Mesenchymal stem cell of Wharton's jelly (primary cell): ENCODE results near the genes SPATS2, ASIC1 and TMPRSS12.

- CAGE, long polyA plus RNA, result no peak
These were observed 31.1 kb upstream of the TUBA1C start for GRCh38 chr12:49233642-49234399.

GRCh38 chr12:49339445-49339920 is 2.5 kb upstream of the C1QL4 start:
- CAGE, long polyA plus RNA, result no peak

DNA sequence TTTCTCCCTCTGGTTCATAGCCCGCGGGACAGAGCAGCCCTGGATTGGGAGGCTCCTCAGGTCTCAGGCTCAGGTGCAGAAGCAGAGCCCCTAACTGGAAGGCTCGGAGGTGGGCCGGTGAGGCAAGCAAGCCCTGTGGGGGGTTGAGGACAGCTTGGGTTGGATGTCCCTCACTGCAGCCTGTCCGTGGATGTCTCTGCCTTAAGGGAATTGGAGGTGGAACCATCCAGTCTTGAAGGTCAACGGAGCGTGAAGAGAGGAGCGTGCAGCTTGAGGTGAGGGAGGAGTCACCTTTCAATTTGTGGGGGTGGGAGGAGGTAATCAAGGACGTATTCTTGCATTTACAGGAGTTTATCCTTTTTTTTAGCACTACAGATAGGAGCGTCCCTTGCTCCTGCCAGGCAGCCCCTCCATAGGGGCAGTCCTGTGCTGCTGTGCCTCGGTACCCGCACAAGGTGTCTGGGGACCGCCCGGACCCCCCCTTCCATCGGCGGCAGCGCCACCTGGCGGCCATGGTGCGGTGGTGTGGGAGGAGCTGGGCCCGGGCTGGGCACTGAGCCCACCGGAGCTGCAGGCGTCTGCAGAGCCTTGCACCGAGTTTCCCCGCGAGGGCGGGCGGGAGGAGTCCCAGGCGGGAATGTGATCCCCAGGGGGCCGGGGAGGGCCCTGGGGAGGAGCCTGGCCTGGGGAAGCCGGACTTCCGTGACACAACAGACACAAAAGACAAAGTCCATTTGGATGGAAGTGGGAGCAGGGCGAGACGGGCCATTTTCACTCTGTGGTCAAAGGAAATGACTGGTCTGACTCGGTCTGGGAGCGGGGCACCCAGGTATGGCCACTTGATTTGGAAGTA is 815 bp downstream of the DNAJC22 start:
- CAGE, long polyA plus RNA, result no peak

DNA sequence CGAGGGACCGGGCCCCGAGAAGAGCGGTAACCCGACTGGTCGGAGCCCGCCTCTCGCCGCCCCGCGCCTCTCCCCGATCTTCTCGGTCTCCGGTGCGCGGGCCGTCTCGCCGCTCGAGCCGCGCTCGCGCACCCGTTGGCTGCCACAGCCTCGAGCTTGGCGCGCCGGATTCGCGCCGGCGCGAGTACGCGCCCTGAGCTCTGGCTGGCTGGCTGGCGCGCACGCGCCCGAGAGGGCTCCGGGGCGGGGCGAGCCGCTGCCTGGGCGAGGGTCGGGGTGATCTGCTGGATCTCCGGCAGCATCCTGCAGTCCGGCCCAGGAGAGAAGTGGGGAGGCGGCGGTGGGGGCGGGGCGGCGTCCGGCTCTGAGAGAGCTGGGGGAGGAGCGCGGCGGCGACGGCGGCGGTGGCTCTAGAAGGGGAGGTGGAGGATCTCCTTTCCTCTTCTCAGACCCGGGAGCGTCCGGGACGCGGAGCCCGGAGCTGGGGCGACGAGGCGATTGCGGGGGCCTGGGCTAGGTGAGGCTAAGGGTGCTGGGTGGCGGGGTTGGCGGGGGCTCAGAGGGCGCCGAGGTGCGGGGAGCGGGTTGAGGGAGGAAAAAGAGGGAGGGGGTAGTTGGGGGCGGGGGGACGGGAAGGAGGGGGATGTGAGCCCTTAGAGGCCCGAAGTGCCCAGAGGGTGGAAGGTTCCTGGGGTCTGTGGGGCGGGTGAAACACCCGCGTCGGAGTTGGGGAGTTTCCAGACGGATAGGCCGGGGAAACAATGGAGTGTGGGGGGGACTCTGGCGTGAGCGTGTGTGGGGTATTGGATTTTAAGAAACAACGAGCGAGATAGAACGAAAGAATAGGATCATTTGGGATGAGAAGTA is at the start of gene SPATS2:
SPATS2 (plus strand) TSS at position 392 of the 867 bp plus-strand sequence.
- CAGE, long polyA plus RNA, result no peak

DNA sequence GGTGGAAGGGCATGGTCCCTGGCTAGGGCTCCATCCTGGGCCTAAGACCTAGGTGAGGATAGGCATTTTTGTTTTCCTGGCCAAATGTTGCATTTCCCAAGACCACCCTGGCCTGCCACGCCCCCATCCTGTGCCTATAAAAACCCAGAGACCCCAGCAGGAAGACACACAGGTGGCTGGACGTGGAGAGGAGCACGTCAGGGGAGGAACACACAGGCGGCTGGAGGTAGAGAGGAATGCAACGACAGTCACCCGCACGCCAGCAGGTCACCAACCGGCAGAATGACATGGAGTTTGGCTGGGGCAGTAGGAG is 62.9 kb upstream of the KCNH3 start:
- CAGE, long polyA plus RNA, result no peak

DNA sequence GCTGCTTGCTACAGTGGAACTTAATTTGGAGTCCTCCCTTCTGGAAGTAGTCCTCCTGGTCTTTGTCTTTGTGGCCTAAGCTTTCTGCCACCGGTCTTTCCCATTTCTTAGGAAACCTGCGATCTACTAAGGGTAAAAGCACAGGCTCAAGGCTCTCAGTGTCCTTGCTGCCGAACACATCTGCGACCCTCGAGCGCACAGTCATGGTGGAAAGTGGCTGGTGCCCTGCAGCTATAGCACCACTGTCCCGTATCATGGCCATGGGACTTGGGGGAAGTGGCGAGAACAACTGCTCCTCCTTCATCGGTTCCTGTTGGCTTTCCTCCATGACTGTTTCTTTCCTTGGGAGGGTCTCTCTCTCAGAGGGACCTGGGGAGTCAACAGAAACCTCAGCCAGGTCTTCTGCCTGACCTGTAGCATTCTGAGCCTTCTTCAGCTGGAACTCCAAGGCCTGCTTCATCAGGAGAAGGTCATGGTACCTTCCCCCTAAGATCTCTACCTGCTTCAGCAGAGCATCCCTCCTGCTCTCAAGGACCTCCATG is 5.1 kb downstream of the FAM186B start:
- CAGE, long polyA plus RNA, result no peak

- CAGE, long polyA plus RNA, result no peak
These were observed 32.0 kb downstream of the FMNL3 start for GRCh38 chr12:49675190-49675641.

DNA sequence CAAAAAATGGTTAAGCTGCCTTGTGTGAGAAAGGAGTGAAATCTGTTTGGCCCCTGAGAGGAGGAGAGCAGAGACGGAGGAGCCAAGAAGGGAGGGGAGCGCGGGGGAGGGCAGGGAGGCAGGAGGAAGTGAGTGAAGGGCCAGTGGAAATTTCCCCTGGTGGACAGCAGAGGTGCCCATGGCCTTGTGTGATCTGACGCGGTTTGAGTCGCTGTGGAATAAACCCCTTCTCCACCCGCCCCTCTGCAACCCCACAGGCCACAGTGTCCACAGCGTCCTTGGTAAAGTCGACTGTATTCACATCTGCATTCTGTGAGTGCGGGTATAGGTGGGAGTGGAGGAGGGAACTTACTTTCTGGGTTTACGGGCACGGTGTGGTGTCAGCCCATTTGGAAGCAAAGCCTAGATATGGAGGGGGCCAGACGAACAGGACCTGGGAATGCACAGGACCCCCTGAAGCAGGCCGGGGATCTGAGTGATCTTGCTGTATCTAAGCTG is 474 bp upstream of the AQP6 start:
- CAGE, long polyA plus RNA, result no peak

DNA sequence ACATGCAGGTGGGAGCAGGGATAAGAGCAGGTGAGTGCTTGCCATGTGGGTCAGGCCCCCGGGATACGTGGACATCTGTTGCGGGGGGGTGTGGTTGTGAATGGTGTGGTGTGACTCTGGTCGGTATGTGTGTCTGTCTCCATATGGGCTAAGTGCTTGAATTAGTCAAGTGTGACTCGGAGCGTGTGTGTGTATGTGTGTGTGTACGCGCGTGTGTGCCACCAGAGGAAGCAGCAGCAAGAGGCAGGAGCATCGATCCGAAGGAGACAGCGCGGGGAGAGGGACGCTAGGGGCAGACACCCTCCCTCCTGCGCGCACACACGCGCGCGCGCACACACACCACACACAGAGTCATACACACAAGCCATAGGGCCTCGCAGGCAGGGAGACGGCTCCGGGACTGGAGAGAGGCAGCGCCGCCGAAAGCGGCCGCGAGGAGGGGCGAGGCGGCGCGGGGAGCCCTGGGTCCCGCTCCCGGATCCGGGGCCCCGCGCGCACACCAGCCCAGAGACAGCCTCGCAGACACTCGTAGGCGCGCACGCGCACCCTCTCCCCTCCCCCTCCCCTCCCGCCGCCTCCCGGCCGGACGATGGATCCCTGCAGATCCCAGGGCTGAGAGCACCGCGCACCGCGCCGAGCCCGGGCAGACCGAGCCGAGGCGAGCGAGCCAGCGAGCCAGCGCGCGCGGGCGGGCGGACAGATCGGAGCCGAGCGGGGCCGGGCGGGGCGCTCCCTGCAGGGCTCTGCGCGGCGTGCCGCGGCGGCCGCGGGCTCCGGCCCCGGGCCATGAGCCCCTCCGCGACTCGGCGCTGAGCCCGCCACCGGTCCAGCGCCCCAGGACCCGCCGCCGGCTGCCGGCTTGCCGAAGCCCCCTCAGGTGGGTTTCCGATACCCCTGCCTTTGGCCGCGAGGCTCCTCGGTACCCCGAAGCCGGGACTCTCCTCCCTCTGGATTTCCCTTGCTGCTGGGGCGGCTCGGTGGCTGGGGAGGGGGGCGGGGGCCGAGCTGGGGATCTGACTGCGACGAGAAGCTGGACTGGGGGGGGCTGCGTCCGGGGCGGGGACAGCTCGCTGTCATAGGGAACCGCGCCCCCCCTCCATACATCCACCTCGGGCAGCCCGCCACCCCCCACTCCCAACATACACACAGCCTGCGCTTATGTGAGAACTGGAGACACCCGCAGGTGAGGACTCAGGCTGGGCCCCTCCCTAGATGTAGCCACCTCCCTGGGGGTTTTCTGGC is at the start of gene ASIC1:
ASIC1 (plus strand) TSS at position 557 of the 1,242 bp plus-strand sequence.
- CAGE, long polyA plus RNA, result no peak

GRCh38 chr12:50082254-50083207 is 2.6 kb upstream of the SMARCD1 start:
- CAGE, long polyA plus RNA, result no peak

DNA sequence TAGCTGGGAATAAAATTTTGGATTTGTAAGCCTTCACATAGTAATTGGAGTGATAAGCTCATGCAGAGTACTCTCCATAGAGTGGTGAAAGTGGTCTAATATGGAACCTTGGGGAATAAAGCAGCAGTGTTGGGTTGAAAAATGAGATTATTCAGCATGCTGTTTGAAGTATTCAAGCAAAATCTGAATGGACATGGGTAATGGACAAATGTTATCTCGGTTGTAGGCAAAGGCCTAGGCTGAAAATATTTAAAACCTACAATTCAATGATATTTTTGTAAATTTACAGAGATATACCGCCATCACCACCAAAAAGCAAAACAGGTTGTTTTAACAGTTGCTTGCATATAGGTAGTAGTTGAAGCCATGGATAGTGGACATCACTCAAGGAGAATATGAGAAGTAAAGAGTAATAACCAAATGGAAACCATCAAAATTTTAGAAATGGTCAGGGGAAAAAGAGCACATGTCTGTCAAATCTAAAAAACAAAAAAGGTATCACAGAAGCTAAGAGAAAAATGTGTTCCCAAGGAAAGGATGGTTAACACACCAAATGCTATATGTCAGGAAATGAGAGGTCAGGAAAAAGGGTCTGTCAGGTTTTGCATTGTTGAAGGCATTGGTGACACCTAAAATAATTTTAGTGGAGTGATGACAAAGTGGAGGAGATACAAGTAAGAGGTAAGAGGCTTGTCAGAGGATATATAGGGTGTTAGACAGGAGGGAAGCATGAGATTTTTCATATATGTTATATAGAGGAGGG is 39.1 kb upstream of the DIP2B start:
- CAGE, long polyA plus RNA, result no peak

- CAGE, long polyA plus RNA, result no peak
These were observed 2.5 kb upstream of the DIP2B start for GRCh38 chr12:50502348-50502547.

DNA sequence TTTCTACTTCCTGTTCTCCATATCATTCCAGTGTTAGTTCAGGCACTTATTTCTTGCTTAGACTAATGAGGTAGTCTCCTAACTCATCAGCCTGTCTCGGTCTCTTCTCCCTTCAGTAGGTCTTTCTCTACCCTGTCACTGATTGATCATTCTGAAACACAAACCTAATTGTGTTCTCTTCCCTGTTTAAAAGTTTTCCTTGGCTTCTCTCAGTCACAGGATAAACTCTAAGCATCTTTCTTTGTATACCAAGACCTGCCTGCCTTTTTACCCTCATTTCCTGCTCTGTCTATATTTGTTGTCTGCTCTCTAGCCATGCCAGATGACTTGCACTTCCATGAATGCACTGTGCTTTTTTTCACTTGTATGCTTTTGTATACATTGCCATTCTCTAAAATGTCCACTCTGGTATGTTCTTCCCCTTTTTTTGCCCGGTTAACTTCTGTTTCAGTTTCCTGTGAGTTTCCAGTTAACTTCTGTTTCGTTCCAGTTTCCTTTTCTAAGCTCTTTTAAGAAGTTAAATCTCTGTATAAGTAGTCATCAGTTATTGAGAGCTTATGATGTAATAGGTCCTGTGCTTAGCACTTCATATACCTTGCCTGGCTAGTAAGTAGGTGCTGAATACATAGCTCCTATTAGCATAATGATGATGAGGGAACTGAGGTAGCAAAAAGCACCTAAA is 12.8 kb downstream of the DIP2B start:
- CAGE, long polyA plus RNA, result no peak

GRCh38 chr12:50548794-50549205 is 44.0 kb downstream of the DIP2B start:
- CAGE, long polyA plus RNA, result no peak

DNA sequence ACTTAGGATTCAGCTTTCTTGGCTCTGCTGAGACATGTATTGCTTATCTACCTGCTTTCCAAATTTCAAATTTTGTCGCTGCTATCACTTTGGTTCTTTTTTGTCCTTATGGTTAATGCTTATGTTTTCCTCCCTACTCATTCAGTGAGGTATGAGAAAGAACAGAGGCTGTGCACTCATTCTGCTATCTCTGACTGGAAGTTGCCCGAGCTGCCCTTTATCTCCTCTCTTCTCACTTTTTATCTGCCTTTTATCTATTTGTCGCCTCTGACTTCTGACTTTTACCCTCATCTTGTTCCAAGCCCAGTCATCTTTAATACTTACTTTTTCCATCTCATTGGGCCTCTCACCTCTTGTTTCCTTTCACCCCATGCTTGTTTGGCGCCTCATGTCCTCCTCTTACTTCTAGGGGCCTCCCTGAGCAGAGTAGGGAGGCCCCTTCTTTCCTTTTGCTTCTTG is 50.6 kb downstream of the DIP2B start:
- CAGE, long polyA plus RNA, result no peak

- CAGE, long polyA plus RNA, result no peak
These were observed 106.5 kb downstream of the DIP2B start for GRCh38 chr12:50611203-50611759.

GRCh38 chr12:50614237-50614815 is 109.5 kb downstream of the DIP2B start:
- CAGE, long polyA plus RNA, result no peak

DNA sequence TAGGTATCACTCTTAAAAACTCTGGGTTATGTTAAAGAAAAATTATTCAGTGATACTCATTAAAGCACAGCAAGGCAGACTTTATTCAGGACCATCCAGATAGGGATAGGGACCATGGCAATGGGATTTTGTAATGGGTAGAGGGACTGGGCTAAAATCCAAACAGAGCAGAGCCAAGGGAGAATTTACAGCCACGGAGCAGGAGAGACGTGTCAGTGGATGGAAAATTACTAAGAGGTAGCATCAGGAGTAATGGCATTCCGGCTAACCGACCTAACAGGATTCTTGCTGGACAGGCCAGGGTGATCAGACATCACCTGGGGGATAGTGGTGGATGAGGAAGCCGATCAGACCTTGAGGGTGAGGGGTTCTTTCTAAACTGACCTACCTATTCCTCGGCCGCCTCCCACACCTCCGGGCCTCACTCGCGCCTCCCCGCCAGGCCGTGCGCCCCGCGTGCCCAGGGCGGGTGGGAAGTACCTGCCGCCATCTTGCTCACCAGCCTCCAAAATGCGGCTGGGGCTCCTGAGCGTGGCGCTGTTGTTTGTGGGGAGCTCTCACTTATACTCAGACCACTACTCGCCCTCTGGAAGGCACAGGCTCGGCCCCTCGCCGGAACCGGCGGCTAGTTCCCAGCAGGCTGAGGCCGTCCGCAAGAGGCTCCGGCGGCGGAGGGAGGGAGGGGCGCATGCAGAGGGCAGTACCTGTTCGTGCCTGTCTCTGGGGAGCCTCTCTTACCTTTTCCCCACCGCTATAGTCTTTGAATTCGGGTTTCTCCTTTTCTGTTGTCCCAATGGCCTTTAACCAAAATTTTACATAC is at the start of gene TMPRSS12:
TMPRSS12 (plus strand) TSS at position 472 of the 820 bp plus-strand sequence.
- CAGE, long polyA plus RNA, result no peak

- CAGE, long polyA plus RNA, result no peak
These were observed 2.0 kb upstream of the METTL7A start for GRCh38 chr12:50922726-50923272.

- CAGE, long polyA plus RNA, result start-site peak on the plus strand at chr12:50924684-50924756, 38 and 55 reads in 2 replicates
These were observed 513 bp upstream of the METTL7A start for GRCh38 chr12:50924196-50924807.